Mesenchymal stem cell of adipose (primary cell): ENCODE data around the gene IRGM.

GRCh38 chr5:150540912-150541735, 33.2 kb downstream of the NDST1 start:
- CAGE, long polyA plus RNA, result no peak

- CAGE, long polyA plus RNA, result no peak
Measured at GRCh38 chr5:150588173-150588835, 52.2 kb upstream of the SYNPO start.

- CAGE, long polyA plus RNA, result no peak
Measured at GRCh38 chr5:150625947-150626825, 14.3 kb upstream of the SYNPO start.

DNA sequence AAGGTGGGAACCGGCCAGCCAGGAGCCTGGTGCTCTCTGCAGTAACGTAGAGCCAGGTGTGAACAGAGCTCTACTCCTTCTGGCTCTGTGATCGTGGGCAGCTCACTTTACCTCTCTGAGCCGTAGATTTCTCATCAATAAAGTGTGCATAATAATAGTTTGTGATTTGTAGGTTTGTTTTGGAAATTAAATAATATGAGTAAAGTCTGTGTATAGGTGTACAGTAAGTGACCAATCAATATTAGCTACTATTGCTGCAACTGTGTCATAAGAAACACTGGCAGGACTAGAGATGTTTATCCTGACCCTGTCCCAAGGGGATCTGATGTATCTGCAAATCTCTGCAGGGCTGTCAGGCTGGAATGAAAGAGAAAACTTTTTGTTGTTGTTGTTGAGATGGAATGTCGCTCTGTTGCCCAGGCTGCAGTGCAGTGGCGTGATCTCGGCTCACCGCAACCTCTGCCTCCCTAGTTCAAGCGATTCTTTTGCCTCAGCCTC, 2.7 kb downstream of the SYNPO start:
- CAGE, long polyA plus RNA, result no peak

- CAGE, long polyA plus RNA, result no peak
Measured at GRCh38 chr5:150644188-150645135, 4.0 kb downstream of the SYNPO start.

DNA sequence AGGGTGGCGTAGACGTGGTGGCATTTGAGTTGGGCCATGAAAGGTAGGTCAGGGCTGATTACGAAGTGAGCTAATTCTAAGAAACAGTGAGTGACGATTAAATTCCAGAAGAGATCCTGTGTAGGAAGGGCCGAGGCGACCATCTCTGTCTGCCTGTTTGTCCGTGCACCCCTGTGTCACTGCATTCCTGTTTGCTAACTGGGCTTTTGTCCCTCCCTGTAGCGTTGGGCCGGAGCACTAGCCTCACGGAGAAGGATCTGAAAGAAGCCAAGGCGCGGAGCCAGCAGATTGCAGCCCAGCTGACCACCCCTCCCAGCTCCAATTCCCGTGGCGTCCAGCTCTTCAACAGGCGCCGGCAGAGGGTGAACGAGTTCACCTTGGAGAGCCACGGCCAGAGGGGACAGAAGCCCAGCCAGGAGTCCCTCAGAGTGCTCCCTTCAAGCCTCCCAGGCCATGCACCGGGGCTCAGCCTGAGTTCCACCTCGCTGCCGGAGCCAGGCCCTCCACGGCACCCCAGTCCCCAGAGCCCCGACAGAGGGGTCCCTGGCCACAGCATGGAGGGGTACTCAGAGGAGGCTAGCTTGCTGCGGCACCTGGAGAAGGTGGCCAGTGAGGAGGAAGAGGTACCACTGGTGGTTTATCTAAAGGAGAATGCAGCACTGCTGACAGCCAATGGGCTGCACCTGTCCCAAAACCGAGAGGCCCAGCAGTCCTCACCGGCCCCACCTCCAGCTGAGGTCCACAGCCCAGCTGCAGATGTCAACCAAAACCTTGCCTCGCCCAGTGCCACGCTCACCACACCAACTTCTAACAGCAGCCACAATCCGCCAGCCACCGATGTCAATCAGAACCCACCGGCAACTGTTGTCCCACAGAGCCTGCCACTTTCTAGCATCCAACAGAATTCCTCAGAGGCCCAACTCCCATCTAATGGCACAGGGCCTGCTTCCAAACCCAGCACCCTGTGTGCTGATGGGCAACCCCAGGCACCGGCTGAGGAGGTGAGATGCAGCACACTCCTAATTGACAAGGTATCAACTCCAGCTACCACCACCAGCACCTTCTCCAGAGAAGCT, 7.6 kb downstream of the SYNPO start:
- CAGE, long polyA plus RNA, result no peak

DNA sequence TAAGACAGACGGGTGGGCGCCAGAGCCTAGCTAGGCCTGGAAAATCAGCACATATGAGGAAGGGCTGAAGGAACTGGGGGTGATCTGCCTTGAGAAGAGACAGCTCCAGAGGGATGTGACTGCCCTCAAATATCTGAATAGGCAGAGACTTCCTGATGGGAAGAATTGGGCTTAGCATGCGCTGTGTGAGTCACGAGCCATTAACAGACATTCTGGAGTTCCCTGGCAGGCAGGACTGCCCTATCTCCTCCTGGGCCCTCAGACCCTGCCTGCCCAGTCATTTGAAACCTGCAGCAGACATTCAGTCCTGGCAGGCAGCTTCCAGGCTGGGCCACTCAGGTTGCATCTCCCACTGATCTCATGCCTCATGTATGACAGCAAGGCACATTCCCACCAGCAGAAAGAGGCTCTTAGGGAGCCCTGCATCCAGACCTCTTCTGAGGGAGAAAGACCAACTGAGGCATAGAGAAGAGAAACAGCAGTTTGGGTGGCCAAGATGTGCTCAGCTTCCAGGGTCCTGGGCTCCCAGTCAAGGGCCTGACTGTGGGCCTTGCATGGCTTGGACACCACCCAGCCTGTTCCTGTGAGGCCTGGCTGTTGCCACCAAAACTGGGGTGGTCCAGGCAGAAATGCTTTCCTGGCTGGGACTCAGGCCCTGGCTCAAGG, 13.0 kb downstream of the MYOZ3 start:
- CAGE, long polyA plus RNA, result no peak

DNA sequence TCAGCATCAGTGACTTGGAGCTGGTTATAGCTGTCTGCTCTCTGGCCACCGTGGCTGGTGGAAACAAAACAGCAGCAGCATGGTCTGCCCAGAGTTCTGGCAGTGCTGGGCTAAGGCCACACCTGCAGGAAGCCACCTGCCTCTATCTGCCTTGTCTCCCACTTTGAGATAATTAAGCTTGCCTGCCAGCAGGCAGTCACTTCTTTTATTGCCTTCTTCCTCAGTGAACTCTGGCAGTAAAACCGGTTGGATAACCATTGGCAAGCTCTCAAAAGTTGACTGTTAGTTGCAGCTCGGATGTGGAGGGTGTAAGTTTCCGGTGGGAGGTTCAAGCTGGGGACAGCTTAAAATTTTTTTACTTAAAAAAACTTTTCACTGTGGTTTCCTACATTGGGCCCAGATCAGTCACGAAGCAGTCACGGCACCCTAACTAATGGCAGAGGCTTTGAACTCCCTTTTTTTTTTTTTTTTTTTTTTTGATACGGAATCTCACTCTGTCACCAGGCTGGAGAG, 5.0 kb downstream of the SMIM3 start:
- CAGE, long polyA plus RNA, result no peak

- CAGE, long polyA plus RNA, result no peak
Measured at GRCh38 chr5:150846192-150846627, at the start of gene IRGM. IRGM (plus strand) TSS chr5:150846521.

DNA sequence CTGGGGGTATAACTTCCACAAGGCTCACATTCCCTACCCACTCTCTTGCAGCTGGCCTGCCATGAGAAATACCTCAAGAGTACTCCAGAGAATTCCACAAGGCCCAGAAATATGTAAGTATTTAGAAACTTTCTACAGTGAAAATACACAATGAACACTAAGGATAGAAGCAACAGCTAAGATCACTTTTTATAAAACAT, 25.3 kb downstream of the ZNF300 start:
- CAGE, long polyA plus RNA, result no peak

GRCh38 chr5:151024083-151024953, 3.9 kb downstream of the GPX3 start:
- CAGE, long polyA plus RNA, result no peak

DNA sequence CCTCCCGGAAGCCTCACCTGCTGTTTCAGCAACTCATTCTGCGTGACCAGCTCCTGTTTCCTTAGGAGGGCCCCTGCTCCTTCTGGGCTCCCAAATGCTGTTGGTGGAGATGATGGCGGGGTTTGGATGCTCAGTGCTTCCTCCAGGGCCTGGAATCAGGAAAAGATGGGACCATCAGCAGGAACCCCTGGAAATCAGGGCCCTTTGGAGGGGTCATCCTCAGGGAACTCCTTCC, 16.3 kb downstream of the GPX3 start:
- CAGE, long polyA plus RNA, result no peak

DNA sequence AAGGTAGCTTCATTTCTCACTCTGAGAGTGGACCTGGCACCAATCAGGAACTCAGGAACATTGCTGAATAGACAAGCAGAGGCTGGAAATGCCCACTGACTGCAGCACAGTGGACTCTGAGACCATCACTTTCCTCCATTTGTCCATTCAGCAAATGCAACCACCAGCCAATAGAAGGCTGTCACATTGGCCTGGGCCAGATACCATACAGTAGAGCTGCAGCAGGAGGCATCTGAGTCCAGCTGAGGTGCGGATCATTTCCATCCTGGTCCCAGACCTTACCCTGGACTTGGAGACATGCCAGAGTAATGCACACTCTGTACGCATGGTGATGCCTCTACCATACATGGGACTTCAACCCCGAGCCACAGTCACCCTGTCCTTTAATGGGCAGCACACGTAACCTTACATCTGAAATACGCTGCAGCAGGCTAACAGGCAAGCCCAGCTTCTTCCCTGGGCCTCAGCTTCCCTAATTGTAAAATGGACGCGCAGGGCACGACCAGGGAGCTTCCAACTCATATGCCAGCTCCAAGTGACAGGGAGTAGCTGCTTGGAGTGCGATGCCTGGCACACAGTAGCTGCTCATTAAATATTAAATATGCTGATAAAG, 18.0 kb downstream of the TNIP1 start:
- CAGE, long polyA plus RNA, result no peak

DNA sequence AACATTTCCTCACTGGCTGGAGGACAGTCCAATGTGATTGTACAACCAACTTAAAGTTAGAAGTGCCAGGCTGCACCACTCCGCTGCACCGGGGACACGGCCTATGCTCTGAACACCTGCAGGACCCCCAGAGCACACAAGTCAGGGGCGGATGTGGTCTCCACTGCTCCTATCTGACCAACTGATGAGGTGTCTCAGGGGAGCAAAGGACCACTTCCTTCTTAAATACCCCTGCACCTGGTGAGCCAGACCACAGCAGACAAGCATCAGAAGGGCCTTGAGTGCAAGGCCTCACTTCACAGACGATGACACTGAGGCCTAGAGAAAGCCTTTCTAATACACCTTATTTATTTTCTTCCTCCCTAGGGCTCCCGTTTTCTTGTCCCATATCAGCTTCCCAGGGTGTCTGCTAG, 9.3 kb downstream of the CCDC69 start:
- CAGE, long polyA plus RNA, result no peak

GRCh38 chr5:151222914-151223587, 841 bp downstream of the CCDC69 start:
- CAGE, long polyA plus RNA, result no peak

DNA sequence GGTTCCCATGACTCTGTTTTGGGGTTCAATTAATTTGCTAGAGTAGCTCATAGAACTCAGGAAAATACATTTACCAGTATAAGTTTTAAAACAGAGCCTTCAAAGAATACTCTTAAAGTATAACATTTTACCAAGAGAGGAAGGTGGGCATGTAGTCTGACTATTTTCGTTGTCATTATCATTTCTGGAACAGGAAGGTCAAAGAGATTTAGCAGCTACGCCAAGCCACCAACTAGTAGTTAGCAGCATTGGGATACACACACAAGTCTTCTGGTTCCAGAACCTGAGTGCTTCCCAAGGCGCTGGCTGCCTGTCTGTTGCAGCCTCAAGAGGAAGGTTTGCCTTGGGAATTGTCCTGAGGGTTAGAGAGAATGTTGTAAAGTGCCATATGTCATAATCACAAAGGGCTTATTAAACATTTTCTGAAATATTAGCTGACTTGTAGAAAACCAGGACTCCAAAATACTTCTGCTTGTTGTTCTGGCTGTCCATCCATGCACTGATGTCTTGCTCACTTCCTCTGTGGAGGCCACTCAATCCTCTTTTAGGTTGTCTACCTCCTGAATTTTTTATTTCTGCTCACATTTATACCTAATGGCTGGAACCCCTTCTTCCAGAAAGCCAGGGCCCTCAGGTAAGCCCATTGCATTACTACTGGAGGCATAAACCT, 46.2 kb downstream of the SLC36A1 start:
- CAGE, long polyA plus RNA, result no peak

DNA sequence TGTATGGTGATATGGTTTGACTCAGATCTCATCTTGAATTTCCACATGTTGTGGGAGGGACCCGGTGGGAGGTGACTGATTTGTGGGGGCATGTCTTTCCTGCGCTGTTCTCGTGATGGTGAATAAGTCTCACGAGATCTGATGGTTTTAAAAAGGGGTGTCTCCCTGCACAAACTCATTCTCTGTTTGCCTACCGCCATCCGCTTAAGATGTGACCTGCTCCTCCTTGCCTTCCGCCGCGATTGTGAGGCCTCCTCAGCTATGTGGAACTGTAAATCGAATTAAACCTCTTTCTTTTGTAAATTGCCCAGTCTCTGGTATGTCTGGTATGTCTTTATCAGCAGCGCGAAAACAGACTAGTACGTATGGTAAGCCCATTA, 48.6 kb downstream of the SLC36A1 start:
- CAGE, long polyA plus RNA, result no peak

GRCh38 chr5:151517542-151518084, 70.2 kb downstream of the SLC36A1 start:
- CAGE, long polyA plus RNA, result no peak

- CAGE, long polyA plus RNA, result no peak
Measured at GRCh38 chr5:151661229-151662393, 25.1 kb downstream of the SPARC start.

DNA sequence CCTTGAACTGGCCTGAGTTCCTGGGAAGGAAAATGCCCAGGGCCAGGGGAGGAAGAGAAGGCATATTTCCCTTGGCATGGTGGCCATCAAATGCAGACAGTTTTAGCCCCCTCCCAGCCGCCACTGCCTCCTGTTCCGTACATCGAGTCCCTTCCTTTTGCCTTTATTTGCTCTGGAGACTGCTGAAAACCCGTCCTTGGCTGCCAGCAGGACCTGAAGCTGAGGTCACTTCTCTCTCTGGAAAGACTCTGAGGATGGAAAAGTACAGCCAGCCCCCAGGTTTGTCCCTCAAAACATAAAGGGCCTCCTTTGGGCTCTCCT, 7.3 kb downstream of the SPARC start:
- CAGE, long polyA plus RNA, result no peak